Gastroesophageal sphincter (tissue), 4 donors: ENCODE data around the genes SLC38A7, CIAO2B and CES2.

- PRO-cap = no peak
- RAMPAGE, long total RNA, 4 experiments = no peak in any of the 4 experiments
These were observed 3.5 kb downstream of the SETD6 start for GRCh38 chr16:58518750-58519213.

GRCh38 chr16:58683897-58684924 lies at the start of gene SLC38A7:
TSS of gene SLC38A7 (minus strand) at chr16:58684770.
- PRO-cap = bidirectional peak, plus-strand start at chr16:58684840, minus-strand start at chr16:58684743
- RAMPAGE, long total RNA, 4 experiments = start-site peak on the minus strand in 3 of 4 experiments, at chr16:58684739-58684745 at its widest, 53 to 120 reads per replicate

GRCh38 chr16:58756308-58756802 lies 22.2 kb upstream of the GOT2 start:
- PRO-cap = no peak
- RAMPAGE, long total RNA, 4 experiments = no peak in any of the 4 experiments

DNA sequence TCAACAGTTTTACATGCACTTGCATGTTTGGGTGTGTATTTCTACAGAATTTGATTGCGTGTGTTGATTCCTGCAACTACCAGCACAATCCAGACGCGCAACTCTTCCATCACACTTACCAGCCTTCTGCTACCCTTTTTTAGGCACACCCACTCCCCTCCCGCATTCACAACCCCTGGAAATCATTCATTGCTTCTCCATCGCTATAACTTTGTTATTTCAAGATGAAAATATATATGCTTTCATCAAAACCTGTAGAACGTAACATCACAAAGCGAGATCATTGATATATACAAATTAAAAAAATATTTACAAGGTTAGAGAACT lies 590.7 kb downstream of the CDH8 start:
- PRO-cap = unidirectional peak, minus-strand start at position 103 of the sequence
- RAMPAGE, long total RNA, 4 experiments = no peak in any of the 4 experiments

DNA sequence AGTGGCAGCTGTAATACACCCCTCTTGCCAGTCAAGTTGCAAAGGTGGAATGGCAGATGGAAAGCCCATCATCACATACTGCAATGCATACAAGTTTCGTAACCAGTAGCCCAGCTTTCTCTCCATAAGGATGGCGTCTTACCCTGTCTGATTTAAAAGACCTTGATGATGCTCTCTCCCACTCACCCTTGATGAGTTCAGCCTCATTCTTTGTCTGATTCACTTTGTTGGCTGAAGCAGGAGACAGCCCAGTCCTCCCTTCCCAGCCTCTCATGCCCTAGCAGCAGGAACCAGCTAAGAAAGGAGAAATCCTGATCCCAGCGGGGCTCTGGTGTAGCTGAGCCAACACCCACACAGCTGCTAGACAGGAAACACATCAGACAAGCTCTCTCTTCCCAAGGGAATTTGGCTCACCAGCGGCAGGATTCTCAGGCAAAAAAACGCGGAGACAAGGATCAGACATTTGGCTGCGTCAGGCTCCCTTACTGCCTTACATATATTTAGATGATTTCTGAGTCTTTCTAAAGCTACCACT lies 211.6 kb downstream of the CDH11 start:
- PRO-cap = no peak
- RAMPAGE, long total RNA, 4 experiments = no peak in any of the 4 experiments

DNA sequence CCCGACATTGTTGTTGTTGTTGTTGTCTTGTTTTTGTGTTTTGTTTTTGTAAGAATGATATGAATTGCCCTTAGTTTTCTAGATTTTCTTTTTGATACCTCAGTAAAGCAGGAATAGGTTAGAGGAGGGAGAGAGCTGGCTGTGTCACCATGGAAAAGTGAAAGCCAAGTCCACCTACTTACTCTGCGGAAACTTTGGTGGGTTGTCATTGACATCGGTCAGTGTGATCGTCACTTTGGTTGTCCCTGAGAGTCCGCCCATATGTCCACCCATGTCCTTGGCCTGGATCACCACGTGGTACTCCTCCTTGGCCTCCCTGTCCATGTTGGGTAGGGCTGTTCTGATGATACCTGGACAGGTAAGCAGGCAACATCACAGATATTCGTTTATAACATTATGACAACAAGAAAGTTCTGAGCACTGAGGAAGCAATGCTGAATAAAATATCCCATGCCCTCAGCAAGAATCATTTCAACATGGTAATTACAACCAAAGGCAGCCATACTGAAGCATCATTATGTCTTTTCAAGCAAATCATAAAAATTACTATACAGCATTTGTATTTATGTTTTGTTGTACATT lies 130.2 kb downstream of the CDH11 start:
- PRO-cap = no peak
- RAMPAGE, long total RNA, 4 experiments = no peak in any of the 4 experiments

DNA sequence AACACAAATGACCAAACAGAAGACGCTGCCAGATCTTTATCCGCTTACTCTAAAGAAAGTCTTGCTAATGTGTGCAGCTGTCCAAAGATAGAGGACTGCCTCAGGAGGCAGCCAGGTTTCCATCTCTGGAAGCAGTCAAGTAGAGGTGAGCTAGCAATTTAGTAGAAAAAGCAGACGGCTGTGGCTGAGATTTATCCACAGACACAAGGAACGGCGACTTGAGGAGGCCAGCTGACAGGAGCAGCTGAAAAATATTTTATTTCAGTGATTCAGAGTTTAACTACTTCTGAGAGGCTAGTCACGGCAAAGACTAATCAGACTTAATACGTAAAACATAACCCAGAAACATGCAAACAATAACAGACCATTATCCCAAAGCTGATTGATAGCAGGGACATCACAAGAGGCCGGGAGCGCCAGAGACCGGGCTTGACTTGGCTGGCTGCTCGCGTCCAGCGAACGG lies 611.3 kb upstream of the CDH5 start:
- PRO-cap = no peak
- RAMPAGE, long total RNA, 4 experiments = no peak in any of the 4 experiments

GRCh38 chr16:65965605-65965922 lies 400.9 kb upstream of the CDH5 start:
- PRO-cap = no peak
- RAMPAGE, long total RNA, 4 experiments = no peak in any of the 4 experiments

- PRO-cap = no peak
- RAMPAGE, long total RNA, 4 experiments = no peak in any of the 4 experiments
These were observed 6.8 kb upstream of the CDH5 start for GRCh38 chr16:66359618-66360239.

DNA sequence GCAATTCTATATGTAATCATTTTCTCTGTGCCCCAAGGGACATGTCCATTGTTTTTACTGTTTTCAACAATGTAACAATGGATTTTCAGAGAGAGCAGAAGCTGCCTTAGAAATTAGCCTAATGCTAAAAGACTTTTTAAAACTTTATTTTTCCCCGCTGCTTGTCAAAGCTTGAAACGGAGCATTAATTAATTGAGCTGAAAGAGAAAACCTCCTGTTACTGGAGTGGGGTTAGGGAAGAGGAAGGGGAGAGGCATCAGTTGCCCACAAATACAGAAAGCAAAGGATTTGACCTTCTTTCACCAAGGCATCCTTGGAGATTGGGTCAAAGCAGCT lies 26.9 kb upstream of the BEAN1 start:
- PRO-cap = no peak
- RAMPAGE, long total RNA, 4 experiments = no peak in any of the 4 experiments

- PRO-cap = no peak
- RAMPAGE, long total RNA, 4 experiments = start-site peak on the minus strand in 1 of 4 experiments, at chr16:66502746-66503074 at its widest, 10 reads per replicate
These were observed 47.5 kb downstream of the TK2 start for GRCh38 chr16:66502165-66503006.

- PRO-cap = no peak
- RAMPAGE, long total RNA, 4 experiments = no peak in any of the 4 experiments
These were observed 1.6 kb downstream of the CMTM3 start for GRCh38 chr16:66605972-66606572.

DNA sequence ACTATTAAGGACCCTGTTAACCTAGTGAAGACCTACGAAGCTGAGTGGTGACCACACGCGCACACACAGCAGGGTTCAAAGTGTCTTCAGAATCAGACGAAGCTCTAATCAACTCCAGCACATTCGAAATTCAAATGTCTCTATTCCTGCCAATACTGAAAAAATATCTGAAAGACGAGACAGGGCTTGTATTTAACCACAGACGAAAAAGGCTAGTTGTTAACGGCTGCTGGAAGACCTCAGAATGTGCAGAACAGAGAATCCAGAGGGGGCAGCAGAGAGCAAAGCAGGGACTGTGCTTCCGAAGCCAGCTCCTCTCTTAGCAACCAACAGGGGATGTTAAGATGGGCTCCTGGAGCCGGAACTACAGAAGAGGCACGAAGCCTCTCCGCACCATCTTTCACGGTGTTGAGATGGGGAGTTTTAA lies 45.7 kb downstream of the CMTM4 start:
- PRO-cap = no peak
- RAMPAGE, long total RNA, 4 experiments = no peak in any of the 4 experiments

- PRO-cap = no peak
- RAMPAGE, long total RNA, 4 experiments = no peak in any of the 4 experiments
These were observed 564 bp upstream of the CMTM4 start for GRCh38 chr16:66697130-66697484.

GRCh38 chr16:66906902-66907630 lies 11.6 kb downstream of the CDH16 start:
- PRO-cap = no peak
- RAMPAGE, long total RNA, 4 experiments = no peak in any of the 4 experiments

GRCh38 chr16:66926112-66926804 lies 923 bp upstream of the RRAD start:
- PRO-cap = unidirectional peak, minus-strand start at chr16:66926364
- RAMPAGE, long total RNA, 4 experiments = no peak in any of the 4 experiments

- PRO-cap = no peak
- RAMPAGE, long total RNA, 4 experiments = no peak in any of the 4 experiments
These were observed 4.1 kb downstream of the CIAO2B start for GRCh38 chr16:66929995-66930687.

DNA sequence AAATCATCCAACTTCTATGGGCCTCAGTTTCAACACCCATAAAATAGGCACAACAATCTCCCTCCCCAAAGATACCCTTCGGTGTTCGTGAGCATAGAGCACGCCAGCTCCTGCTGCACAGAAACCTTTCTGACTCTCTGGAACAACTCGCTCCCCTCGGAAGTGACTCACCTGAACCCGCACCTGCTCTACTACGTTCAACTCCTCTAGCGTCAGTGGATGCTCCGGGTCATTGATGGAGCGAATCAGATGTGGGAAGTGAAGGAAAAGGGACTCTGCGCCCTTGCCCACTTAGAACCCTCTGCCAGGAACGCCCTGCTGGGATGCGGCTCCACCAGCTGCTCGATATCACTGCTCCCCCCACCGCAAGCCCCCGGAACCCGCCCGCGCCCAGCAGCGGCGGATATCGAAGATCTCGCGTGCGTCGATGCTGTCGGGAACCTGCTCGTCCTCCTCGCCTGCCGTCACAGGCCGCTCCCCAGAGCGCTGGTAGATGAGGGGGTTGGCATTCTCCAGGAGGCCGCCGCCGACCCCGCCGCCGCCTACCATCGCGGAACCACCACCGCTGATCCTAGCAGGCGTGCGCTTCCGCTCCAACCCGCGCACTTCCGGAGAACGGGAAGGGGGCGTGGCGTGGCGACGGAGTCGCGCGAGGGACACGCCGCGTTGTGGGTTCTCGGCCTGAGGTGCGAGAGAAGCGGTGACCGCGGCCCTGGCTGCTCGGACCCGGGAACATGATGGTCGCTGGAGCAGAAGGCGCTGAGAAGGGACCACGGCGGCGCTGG lies at the start of gene CIAO2B:
CIAO2B (minus strand) TSS at position 587 of the 785 bp plus-strand sequence.
- PRO-cap = bidirectional peak, plus-strand start at position 656 of the sequence, minus-strand start at position 573 of the sequence
- RAMPAGE, long total RNA, 4 experiments = start-site peak on the plus strand in 4 of 4 experiments, centred at positions 654 to 674 of the sequence, 33 to 152 reads per replicate; start-site peak on the minus strand in 4 of 4 experiments, centred at positions 571 to 580 of the sequence, 172 to 610 reads per replicate

DNA sequence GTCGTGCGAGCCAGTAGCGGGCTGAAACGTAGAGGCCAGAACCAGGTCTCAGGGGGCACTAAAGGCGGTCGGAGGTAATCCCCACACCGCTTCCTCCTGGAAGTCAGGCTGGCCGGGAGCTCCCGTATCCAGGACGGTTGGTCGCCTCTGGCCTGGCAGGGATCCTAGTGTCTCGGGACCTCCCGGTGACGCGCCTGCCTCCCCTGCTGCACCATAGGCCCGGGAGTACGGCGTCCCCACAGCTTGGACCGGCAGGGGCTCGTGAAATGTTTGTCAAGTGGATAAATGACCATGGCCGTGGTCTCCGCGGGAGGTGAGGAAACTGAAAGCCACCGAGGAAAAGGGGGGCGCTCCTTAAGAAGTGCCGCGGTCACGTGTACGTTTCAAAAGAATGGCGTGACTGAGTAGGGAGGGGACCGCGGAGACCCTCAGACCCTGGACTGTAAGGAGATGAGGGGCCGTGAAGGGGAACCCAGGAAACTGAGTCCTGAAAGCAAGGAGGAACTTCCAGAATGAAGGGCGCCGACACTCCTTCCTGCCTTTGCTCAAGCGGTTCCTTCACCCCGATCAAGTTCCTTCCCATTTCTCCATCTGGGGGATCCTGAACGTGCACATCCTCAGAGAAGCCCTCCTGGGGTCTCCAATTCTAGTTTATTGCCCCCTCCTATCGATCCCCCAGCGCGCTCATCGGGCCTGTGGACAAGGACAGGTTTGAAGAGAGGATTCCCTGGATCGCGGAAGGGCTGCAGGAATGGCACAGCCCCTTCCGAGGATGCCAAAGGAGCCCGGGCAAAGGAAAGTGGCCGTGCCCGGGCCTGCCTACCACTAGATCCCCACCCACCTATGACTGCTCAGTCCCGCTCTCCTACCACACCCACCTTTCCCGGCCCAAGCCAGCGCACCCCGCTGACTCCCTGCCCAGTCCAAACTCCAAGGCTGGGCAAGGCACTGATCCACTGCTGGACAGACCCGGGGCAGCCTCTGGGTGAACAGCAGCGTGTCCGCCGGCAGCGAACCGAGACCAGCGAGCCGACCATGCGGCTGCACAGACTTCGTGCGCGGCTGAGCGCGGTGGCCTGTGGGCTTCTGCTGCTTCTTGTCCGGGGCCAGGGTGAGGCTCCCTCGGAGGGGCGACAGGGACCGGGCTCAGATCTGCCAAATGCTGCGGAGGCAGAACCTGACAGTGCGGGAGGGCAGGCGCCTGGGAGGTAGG lies at the start of gene CES2:
CES2 (plus strand) TSS at position 916 of the 1,213 bp plus-strand sequence.
- PRO-cap = no peak
- RAMPAGE, long total RNA, 4 experiments = no peak in any of the 4 experiments

DNA sequence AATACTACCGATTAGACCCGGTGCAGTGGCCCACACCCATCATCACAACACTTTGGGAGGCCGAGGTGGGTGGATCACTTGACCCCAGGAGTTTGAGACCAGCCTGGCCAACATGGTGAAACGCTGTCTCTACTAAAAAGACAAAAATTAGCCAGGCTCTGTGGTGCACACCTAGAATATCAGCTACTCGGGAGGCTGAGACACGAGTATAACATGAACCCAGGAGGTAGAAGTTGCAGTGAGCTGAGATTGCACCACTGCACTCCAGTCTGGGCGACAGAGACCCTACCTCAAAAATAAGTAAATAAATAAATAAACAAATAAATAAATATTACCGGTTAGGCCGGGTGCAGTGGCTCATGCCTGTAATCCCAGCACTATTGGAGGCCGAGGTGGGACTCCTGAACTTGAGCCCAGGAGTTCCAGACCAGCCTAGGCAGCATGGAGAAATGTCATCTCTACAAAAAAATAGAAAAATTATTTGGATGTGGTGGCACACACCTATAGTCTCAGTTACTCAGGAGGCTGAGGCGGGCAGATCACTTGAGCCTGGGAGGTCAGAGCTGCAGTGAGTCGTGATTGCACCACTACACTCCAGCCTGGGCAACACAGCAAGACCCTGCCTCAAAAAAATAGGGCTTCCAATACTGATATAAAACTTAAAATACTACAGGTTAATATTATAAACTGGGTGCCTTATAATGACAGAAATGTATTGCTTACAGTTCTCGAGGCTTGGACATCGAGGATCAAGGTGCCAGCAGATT lies 10.4 kb downstream of the CES2 start:
- PRO-cap = no peak
- RAMPAGE, long total RNA, 4 experiments = no peak in any of the 4 experiments